SUDHL5 (cell line): ENCODE measurements around the gene EXOSC2.

DNA sequence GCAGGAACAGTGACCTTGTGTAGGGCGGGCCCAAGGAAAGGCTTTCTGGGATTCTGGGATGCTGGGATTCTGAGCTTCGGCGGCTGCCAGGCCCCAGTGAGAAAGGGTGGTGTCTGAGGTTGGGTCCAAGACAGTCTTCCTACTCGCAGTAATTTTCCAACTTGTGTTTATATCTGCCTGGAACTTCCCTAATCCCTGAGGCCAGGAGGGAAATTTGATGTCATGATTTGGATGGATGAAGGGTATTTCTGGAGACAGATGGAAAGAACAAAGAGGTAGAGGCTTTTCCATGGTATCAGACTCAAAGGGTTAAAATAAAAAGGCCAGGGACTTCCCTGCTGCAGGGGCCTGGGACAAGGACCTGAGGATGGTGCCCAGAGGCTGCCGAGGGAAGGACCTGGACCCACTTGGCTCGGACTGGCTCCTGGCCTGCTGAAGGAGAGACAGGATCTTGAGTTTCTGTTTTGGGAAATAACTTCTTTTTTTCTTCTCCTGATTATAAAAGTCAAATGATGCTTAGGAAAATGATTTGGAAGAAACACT is 52.5 kb downstream of the HMCN2 start:
- PRO-cap, result no peak

GRCh38 chr9:130319156-130319919 is 53.8 kb downstream of the HMCN2 start:
- PRO-cap, result no peak

DNA sequence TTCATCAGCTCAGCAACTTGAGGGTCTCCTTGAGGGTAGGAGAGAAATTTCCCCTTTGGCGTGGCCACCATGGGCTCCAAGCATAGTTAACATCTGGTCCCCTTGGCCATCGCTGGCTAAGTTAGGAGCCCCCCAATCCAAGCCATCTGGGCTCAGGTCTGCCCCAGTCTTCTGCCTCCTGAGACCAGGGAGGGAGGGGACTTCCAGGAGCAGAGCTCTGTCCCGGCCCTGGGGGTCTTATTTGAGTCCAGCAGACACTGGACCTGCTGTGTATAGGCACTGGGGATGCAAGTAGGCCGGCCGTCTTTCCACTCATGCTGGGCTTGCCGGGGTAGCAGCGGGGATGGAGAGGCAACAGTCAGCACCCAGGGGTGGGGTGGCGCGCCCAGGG is 88.6 kb downstream of the HMCN2 start:
- PRO-cap, result no peak

DNA sequence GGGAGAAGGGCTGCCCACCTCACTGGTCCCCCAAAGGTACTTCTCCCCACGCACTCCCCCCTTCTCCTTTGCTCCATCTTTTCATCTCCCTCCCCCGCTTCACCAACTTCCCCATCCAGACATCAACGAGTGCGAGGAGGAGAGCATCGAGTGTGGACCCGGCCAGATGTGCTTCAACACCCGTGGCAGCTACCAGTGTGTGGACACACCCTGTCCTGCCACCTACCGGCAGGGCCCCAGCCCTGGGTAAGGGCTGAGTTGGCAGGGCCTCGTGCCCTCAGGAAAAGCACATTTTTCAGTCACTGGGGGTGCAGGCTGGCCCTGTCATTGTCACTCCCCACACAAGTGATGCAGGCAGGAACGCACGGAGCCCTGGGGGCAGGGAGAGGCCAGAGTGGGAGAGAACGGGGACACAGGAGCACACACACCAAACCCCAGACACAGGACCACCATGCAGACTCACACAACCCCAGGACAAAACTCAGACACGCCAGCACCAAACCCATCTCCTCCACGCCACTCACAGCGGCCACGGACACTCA is 12.4 kb upstream of the ASS1 start:
- PRO-cap, result no peak

GRCh38 chr9:130535900-130536708 is 43.3 kb upstream of the FUBP3 start:
- PRO-cap, result no peak

GRCh38 chr9:130617704-130618140 is 38.3 kb downstream of the FUBP3 start:
- PRO-cap, result no peak

GRCh38 chr9:130623437-130624349 is 40.7 kb upstream of the PRDM12 start:
- PRO-cap, result no peak

GRCh38 chr9:130693205-130694200 is at the start of gene EXOSC2:
TSS of gene EXOSC2 (plus strand) at chr9:130693780.
- PRO-cap, result bidirectional peak, plus-strand start at chr9:130693780, minus-strand start at chr9:130693625

- PRO-cap, result no peak
Observed at GRCh38 chr9:130768096-130768945, 66.7 kb upstream of the ABL1 start.

DNA sequence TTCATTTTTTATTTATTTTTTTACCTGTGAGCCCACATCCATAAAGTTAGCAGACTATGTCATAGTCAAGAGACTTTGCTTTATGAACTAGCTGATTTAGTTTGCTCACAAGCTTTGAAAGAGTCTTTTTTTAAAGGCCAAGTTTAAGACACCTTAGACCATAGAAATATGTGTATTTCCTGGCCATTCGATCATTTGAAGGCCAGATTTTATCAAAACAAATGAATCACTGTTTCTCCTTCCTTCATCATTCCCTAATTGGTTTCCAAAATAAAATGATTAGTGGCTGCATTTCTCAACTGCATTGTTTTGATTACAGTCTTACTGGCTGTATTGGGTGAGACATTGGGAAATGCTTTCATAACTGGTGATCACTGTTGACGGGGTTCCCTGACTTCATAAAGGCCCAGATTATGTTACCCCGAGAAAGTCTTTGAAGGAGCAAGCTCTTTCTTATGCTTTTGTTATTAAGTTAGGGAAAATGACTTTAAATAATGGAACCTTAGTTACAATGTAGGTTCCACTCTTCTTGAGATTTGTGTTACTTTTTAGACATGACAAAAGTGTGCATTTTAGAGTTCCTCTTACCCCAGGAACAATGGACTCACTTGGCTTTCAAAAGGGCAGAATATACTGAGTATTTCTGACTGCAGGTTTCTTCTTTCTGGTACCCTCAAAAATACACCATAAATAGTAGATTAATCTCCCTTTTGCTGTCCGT is 40.6 kb upstream of the ABL1 start:
- PRO-cap, result no peak

DNA sequence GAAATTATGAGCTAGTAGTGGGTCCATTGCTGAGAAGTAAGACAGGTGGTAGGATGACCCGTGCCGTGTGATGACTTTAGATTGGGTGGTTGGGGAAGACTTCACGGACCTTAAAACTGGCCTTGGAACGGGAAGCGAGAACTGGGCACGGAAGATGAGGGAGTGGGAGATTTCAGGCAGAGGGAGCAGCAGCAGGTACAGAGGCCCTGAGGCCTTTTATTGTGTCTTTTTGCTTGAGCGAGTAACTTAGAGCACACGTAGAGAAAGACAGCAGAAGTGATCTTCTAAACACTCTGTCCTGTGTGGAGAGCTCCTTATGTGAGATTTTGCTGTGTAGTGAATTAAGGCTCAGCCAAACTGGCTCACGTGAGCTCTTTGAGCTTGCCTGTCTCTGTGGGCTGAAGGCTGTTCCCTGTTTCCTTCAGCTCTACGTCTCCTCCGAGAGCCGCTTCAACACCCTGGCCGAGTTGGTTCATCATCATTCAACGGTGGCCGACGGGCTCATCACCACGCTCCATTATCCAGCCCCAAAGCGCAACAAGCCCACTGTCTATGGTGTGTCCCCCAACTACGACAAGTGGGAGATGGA is 27.4 kb downstream of the ABL1 start:
- PRO-cap, result no peak

- PRO-cap, result no peak
Observed at GRCh38 chr9:130885276-130886432, 11.0 kb downstream of the QRFP start.

DNA sequence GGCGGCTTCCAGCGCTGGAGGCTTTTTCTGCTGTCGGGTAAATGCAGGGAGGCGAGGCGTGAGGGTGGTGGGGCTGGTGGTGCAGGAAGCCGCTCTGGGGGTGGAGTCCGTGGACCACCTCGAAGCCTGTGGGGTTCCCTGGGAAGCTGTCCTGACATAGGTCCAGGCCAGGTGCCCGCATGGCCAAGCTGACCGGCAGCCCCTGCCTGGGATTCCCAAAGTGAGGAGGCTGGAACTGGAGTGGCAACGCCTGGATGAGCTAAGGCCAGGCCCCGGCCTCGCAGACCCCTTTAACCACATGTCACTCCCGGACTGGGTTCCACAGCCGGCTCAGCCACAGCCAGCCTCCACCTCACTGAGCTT is 1.3 kb upstream of the QRFP start:
- PRO-cap, result no peak

DNA sequence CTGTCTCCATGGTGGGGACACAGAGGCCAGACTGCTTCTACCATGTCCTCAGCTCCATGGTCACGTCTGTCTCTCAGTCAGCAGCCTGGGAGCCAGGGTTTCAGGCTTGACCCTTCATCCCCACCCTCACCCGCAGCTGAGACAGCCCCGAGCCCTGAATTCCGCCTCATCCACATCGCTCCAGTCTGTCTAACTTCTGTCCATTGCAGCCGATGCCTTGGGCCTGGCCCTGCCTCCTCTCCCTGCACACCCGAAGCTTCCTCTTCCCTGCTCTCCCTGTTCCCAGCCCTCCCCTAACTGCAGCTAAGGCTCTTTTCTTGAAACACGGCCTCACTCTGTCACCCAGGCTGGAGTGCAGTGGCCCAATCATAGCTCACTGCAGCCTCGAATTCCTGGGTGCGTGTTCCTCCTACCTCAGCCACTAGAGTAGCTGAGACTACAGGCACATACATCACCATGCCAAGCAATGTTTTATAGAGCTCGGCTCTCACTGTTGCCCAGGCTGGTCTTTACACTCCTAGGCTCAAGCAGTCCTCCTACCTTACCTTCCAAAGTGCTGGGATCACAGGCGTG is 28.3 kb downstream of the LAMC3 start:
- PRO-cap, result no peak

- PRO-cap, result no peak
Observed at GRCh38 chr9:131116440-131117604, 8.6 kb upstream of the NUP214 start.

- PRO-cap, result bidirectional peak, plus-strand start at chr9:131125933, minus-strand start at chr9:131125855
Observed at GRCh38 chr9:131125748-131126519, 548 bp downstream of the NUP214 start.

DNA sequence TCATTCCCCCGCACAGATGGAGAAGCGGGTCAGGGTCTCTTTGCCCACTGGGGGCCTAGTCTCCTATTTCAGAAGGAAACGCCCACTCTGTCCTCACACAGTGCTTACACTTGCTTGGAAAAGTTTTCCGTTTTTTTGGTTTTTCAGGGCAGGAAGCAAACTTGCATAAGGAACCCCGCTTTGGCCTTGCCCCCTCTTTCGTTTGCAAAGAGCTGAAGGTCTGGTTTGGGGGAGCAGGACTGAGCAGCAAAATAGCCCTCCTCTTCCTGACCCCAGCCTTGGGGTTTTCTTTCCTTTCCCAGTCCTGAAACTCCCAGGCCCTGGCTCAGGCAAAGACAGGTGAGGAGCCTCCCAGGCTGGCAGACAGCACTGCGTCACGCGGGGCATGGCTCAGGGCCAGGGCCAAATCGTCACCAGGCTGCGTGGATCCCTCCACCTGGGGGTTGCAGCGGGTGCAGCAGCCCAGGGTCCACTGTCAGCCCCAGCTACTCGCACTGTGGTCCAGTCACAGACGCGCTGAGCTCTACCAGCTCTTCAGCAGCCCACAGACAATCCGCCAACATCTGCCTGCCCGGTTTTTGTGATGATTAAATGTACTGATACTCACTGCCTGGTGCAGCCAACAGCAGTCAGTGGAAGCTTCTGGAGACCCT is 12.2 kb downstream of the FAM78A start:
- PRO-cap, result no peak

DNA sequence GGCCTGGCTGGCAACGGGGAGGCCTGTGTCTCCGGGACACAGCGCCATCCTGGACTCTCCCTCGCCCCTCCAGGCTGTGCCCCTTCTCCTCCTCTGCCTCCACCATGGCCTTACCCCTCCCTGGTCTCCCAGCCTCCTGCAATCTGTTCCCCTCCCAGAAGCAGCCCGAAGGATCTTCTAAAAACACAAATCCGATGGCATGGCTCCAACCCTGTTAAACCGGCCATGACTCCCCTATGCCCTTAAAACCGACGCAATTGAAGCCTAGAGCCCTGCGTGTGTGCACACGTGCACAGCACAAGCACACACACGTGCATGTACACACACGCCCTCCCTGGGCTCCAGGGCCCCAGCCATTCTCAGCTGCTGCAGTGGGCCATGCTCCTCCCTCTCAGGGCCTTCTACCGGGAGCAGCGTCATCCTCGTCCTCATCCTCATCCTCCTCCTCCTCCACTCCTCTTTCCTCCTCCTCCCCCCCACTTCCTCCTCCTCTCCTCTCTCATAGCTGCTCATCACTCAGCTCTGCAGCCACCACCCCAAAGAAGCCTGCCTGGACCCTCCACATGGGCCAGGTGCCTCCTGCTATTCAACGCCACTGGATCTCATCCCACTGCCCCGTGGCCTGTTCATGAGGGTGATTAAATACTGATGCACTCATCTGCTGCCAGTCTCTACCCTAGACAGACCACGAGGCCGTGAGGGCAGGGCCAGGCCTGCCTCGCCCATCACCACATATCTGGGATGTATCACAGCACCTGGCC is 10.1 kb downstream of the FAM78A start:
- PRO-cap, result no peak

- PRO-cap, result no peak
Observed at GRCh38 chr9:131290030-131290696, 640 bp downstream of the PLPP7 start.

- PRO-cap, result no peak
Observed at GRCh38 chr9:131447528-131447973, 53.7 kb downstream of the PRRC2B start.